Mesangial cell (primary cell): Measurements from ENCODE around the genes GOLGA8T and GOLGA8R.

DNA sequence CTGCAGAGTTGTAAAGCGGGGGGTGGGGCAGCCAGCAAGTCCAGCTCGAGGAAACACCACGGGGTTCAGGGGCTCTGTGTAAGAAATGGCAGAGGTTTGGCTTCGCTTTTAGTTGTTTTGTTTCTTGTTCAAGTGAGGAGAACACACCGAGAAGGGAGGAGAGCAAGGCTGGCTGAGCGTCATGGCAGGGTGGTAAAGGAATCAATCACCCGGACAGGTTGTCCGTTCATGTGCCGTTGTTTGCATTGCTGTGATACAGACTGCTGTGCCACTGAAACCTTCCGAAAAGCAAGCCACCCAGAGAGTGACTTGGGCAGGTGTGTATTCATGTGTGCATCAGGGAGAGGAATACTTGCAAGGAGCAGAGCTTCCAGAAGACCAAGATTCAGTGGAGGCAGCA lies 63.2 kb downstream of the APBA2 start:
- RAMPAGE, long total RNA = no peak

- RAMPAGE, long total RNA = no peak
Observed at GRCh38 chr15:28973991-28974670, 88.4 kb downstream of the APBA2 start.

DNA sequence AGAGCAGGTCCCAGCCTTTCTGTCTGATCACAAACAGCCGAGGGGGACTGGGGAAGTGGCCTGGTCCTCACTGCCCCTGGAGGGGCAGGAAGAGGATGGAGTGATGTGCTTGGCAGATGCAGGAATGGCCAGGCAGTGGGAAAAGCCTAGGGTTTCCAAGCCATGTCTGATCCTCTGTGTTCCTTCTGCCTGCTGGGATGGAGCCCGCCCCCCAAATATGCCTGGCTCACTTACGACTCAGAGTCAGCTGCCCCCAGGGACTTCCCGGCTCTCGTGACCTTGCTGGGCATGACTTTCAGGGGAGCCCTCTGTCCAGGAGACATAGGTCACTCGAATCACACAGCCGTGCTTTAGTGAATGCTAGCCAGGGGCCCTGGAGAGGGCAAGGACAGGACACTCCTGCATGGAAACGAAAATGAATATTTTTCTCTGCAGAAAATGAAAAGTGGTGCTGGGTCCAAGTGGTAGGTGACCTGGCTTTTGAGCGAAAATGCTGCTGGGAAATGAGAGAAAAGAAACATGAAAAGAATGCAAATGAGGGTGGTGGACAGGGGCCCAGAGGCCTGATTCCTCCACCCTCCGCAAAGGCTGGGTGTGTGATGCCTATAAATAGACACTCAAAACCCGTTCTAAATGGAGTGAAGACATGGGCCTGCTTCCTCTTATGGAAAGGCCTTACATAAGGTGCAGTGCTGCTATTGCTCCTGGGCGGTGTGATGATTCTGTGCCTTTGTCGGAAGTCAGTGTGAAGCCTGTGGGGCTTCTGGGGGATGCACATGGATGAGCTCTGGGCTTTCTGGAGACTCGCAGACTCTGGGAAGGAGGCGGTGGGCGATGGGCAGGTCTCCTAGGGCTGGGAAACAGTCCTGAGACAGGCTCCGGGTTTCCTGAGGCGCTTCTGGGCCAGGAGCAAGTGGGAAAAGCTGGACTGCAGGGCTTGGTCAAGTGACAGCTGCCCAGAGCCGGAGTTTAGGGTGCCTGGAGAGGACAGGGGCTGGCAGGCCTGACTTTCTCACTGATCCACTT lies 107.5 kb downstream of the APBA2 start:
- RAMPAGE, long total RNA = no peak

- RAMPAGE, long total RNA = no peak
Observed at GRCh38 chr15:29270026-29271057, 720 bp upstream of the NSMCE3 start.

- RAMPAGE, long total RNA = no peak
Observed at GRCh38 chr15:29470706-29471333, 100.0 kb downstream of the ENTREP2 start.

DNA sequence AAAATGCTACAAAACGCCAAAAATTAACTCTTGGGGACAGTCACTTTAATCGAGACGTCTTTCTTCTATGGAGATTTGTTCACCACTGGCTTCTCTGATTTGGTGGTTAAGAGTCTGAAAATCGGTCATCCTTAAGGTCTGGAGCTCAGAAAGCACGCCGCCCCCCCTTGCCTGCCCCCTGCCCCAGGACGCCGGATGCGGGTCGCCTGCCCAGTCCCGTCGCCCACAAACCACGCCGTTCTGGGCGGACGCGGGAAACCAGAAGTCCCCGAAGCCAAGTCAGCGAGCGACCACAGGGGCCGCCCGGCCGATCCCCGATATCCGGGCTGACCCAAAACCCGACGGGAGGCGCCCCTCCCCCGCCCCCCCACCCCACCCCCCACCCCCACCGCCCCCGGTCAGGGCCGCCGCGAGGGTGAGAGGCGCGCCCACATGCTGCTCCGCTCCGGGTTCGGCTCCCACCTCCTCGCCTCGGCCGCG lies 1.1 kb downstream of the ENTREP2 start:
- RAMPAGE, long total RNA = no peak

DNA sequence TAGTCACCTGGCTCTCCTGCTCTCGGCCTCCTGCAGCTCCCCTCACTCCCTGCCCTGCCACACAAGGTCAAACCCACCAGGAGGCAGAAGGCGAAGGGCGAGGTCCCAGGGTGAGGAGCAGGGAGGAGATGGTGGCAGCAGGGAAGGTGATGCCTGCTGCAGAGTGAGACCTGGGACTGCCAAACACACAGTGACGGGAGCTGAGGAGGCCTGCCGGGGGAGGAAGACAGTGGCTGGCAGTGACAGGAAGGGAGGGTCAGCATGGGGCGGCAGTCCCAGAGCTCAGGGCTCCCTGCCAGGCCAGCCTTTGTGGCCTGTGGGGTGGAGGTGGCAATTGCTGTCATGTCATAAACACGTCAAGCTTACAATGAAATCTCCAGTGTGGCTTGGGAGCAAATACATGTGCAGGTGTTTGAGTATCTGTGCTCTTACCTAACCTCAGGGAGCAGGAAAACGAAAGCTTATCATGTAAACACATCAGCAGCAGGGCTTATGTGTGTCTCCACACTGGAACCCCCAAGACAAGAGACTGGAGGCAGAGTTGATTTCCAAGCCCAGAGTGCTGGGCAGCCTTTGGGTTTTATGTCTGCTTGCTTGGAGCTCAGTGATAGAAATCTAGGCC lies 107.3 kb upstream of the ENTREP2 start:
- RAMPAGE, long total RNA = no peak

GRCh38 chr15:29718459-29719158 lies 103.7 kb downstream of the TJP1 start:
- RAMPAGE, long total RNA = no peak

- RAMPAGE, long total RNA = no peak
Observed at GRCh38 chr15:29796681-29797088, 25.6 kb downstream of the TJP1 start.

- RAMPAGE, long total RNA = no peak
Observed at GRCh38 chr15:29821371-29821846, 859 bp downstream of the TJP1 start.

DNA sequence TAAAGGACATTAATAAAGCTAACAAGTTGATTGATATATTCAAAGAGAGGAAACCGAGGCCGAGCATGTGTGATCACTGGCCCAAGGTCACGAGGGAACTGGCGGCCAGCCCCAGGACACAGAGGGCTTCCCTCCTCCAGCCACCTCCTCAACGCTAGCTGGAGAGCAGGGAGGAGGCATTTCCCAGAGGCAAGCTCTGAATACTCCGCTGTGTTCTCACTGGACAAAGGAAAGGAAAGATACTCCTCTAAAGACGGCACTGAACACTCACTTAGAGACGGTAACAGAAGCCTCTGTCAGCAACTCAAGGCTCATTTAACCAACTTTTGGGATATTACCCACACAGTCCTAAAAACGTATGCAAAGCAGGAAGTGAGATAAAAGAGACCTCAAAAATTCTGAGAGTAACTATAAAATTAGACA lies 48.6 kb upstream of the TJP1 start:
- RAMPAGE, long total RNA = no peak

GRCh38 chr15:30134893-30135146 lies at the start of gene GOLGA8T:
Gene GOLGA8T (plus strand): TSS chr15:30135051.
- RAMPAGE, long total RNA = no peak

GRCh38 chr15:30414209-30414433 lies at the start of gene GOLGA8R:
Gene GOLGA8R (minus strand): TSS chr15:30414260.
- RAMPAGE, long total RNA = no peak

GRCh38 chr15:30905227-30905942 lies 1.7 kb downstream of the FAN1 start:
- RAMPAGE, long total RNA = no peak

DNA sequence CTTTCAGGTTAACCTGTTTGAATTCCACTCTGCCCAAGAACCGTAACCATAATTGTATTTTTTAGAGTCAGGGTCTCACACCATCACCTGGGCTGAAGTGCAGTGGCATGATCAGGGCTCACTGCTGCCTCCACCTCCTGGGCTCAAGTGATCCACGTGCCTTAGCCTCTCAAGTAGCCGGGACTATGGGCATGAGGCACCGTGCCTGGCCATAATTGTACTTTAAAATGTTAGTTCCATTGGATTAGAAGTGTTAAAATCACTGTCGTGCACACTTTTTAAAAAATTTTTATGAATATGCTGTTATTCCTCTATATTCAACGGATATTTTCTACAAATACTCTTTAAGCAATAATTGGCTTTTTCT lies 1.1 kb upstream of the MTMR10 start:
- RAMPAGE, long total RNA = no peak

DNA sequence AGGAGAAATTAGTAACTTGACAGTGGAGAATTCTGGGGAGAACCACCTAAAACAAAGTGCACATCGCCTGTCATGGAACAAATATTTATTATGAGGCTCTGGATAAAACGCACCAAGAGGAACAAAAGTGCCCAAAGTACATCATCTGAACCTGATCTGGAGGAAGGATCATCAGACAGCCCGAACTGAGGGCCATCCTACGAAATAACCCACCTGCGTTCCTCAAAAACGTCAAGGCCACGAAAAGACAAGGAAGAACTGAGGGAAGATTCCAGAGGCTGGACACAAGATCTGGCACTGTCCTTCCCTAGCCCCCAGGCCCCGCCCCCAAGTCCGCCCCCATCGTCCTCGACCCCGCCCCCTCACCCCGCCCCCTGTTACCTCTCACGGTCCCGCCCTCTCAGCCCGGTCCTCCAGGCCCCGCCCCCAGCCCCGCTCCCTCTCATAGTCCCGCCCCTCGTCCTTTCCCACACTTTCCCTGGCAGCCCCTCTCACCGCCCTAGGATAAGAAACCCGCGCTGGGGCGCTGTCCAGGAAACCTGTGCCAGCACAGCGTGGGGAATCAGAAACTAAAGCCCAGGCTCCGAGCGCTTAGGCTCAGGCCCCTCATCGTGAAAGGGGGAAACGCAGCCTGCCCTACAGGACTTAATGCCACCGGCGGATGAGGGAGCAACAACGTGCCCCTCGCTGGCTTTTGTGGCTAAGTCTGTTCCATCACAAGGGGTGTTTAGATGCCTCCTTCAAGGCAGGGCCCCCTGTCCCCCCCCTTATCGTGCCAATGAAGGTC lies 21.0 kb downstream of the TRPM1 start:
- RAMPAGE, long total RNA = no peak

DNA sequence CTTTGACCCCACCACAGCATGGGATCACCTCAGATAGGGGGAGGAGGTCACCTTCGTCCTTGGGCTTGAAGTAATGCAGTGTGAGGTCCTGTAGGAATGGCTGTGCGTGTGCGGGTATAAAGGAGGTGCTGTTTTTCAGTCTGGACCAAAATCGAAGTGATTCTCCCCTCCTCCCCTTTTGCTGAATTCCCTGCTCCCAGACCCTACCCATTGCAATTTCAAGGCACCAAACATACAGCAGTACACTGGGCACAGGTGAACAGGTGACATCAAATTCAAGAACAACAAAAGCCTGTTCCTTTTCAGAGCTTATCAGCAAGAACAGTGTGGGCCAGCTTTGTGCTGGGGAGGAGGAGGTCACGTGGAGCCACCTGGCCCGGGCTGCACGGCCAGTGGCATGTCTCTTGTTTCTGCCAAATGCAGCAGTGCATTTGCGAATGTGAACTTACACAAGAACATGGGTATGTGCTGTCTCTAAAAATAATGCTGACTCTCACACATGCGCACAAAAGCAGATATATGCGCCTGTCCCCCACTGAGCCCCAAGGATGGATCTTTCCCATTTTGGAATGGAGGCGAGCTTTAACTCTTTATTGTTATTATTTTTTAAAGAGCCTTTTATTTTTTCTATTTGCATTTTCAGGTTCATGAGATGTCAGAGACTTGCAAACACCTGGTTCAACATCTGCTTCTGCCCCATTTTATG lies 57.7 kb upstream of the TRPM1 start:
- RAMPAGE, long total RNA = no peak

- RAMPAGE, long total RNA = no peak
Observed at GRCh38 chr15:31229119-31229817, 97.4 kb upstream of the KLF13 start.

DNA sequence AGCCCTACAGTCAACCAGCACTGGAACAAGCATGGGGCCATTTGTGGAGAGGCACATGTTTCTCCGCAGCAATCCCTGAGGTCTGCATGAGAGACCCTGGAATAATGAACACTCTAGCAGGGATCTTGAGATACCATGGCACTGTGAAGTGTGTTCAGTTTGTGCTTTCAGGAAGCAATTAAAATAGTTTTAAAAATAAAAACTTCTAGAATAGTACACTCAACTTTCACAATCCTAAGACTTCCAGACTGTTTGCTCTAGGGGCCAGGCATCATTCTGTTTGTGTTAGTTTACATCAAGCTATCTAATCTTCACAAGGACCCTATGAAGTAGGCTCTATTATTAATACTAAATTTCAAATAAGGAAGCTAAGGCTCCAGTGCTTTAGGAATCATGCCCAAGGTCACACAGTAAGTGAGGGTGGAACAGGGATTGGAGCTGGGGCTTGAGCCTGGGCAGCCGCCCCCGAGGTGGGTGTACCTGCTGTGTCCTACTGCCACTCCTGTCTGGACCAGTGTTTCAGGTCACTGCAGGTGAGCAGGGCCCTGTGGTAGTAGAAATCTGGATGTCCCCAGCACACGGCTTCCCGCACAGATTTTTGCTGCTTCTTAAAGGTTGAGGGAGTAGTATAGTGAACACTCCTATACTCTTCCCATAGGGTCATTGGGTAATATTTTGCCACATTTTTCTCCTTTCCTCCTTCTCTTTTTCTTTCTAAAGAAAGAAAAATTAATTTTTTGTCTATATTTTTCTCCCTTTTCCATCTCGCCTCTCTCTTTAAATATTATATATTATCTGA lies 6.4 kb downstream of the KLF13 start:
- RAMPAGE, long total RNA = no peak

GRCh38 chr15:31354690-31355553 lies 28.3 kb downstream of the KLF13 start:
- RAMPAGE, long total RNA = no peak